HepG2 (cell line): ENCODE results near the gene MMEL1.

GRCh38 chr1:2427511-2427836 lies 15.1 kb upstream of the PEX10 start:
- RRBS, 2 experiments, result 78 to 86% methylated on average over 6 to 7 of the region's 10 CpGs
CAGE:
- cytosol, long polyA minus RNA, result no peak
- cytosol, long polyA plus RNA, result no peak
- long polyA plus RNA, result no peak
- nucleus, long polyA minus RNA, result no peak
- nucleus, long polyA plus RNA, result no peak

GRCh38 chr1:2522289-2522599 lies 4.2 kb downstream of the PANK4 start:
- RRBS, 2 experiments, result no CpG with 5 or more reads among the region's 5 CpGs
CAGE:
- cytosol, long polyA minus RNA, result no peak
- cytosol, long polyA plus RNA, result no peak
- long polyA plus RNA, result no peak
- nucleus, long polyA minus RNA, result no peak
- nucleus, long polyA plus RNA, result no peak

DNA sequence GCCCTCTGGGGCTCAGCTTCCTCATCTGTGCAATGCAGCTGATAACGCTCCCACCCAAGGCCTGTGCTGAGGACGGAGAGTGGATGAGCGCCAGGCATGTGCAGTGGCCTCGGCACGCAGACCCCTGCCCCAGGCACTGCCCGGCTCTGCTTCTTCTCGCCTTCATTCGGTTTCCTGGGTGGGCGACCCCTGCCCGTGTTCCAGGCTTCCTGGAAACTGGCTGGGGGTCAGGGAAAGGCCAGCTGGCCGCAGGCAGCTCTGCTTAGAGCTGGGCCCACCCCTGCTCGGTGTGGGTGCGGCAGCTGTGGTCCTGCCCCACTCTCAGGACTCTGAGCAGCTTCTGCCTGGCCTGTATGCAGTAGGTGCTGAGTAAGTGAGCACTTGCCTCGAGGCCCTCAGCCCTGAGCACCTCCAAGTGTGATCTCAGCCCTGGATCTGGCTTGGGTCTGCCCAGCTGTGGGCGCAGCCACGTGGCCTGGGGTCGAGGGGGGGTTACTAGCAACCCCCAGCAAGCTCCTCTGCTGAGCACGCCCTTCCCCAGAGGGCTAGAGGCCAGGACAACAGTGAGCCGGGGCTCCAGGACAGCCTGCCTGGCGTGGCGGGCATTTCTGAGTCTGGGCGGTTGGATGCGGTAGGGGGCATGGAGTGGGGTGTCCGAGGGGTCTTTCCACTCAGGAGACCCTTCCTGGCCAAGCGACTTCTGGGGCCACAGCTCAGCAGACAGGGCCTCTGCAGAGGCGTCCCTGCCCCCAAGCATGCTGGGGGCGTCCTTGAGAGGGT lies 11.8 kb upstream of the TNFRSF14 start:
- RRBS, 2 experiments, result no CpG with 5 or more reads among the region's 27 CpGs
CAGE:
- cytosol, long polyA minus RNA, result no peak
- cytosol, long polyA plus RNA, result no peak
- long polyA plus RNA, result no peak
- nucleus, long polyA minus RNA, result no peak
- nucleus, long polyA plus RNA, result no peak

DNA sequence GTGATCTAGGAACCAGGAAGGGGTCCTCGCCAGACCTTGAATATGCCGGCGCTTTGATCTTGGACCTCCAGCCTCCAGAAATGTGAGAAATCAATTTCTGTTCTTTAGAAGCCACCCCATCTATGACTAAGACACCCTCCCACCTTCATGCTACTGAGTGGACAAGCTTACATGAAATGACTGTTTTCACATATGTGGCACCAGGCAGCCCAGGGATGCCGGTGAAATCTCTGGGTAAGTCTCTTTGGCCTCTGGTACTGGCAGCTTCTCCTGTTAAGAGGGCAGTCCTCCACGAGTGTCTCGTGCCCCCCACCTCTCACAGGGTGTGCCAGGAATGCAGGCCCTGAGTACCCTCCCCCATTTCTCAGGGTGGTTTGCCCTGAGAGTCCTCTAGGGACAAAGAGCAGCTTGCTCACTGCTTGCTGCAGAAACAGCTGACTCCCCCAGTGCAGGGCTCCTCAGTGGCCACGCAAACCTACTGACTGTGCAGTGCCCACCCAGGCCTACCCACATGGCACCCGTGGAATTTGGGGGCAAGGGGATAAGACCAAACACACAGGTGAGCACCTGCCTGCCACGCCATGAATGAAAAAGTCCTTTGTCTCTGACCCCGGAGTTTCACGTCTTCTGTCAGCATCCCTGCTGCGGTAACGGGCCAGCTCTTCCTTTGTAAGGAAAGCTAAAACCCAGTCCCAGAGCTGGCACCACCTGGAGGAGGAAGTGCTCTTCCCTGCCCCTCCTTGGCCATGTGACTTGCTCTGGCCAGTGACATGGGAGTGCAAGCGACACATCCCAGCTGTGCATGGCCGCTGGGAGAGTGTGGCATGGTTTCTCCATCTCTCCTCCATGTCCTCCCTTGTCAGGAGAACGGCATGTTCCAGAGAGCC lies 3.1 kb upstream of the PRXL2B start:
- RRBS, 2 experiments, result no CpG with 5 or more reads among the region's 16 CpGs
CAGE:
- cytosol, long polyA minus RNA, result no peak
- cytosol, long polyA plus RNA, result no peak
- long polyA plus RNA, result no peak
- nucleus, long polyA minus RNA, result no peak
- nucleus, long polyA plus RNA, result no peak

DNA sequence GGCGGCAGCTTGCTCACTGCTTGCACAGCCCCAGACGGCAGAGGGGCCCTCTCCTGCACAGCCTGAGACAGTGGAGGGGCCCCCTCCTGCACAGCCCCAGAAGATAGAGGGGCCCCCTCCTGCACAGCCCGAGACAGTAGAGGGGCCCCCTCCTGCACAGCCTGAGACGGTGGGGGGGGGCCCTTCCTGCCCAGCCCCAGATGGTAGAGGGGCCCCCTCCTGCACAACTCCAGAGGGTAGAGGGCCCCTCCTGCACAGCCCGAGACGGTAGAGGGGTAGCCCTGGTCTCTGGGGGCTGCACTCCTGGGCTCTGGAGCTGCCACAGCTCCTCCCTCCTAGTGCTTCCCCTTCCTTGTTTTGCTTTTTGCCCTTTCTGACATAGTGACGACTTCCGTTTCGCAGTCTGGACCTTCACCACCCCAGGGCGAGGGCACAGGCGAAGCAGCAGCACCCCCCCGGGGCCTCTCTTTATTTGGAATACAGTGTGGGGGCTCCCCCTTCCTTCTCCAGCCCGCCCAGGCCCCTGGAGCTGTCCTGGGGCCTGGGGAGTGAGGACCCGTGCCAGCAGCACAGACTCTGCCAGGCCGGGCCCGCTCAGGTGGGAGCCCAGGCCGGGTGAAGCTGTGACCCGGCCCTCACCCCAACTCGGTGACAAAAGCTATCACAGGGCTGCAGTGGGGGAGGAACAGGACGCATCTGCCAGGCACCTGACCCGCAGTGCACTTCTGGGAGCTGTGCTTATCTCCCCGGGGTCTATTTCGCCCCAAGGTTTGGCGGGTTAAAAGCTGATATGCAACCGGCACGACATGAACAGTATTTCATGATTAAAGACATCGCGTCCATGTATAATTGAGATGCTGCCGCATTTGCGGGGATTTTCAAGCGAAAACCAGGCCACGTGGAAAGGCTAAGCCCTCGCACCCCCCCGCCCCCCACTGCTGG lies 1.1 kb upstream of the PRXL2B start:
- RRBS, 2 experiments, result 0 to 3% methylated on average over 2 to 3 of the region's 34 CpGs
CAGE:
- cytosol, long polyA minus RNA, result no peak
- cytosol, long polyA plus RNA, result no peak
- long polyA plus RNA, result no peak
- nucleus, long polyA minus RNA, result no peak
- nucleus, long polyA plus RNA, result no peak

DNA sequence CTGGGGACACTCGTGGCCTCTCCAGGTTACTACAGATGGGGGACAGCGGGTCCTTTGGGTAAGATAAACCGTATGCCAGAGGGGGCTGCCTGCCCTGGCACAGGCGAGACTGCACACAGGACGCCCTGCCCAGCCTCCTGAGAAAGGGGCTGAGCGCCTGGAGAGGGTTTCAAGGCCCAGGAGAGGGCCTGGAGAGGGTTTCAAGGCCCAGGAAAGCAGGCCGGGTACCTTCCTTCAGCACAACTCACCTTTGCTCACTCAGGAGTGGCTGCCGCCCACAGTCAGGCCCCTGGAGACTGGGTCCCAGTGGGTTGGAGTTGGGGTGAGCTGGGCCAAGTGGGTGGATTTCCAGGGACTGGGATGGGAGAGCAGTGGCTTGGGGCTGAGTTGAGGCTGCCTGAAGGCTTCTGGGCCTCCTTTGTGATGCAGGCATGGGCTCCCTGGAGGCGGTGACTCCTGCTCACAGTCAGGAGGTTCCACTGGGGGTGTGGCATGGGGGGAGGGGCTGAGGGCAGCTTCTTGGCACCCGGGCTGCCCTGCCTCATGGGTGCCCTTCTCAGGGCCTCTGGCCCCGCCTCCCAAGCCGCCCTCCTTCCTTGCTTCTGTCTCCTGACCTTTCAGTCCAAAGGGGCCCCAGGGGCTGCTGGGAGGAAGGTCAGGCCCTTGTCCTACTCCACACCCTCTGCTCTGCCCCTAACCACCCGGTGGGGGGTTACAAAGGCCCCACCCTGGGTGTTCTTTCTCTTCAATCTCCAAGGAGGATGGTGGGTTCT lies at the start of gene MMEL1:
TSS of gene MMEL1 (minus strand) at position 399 of the 773 bp plus-strand sequence.
- RRBS, 2 experiments, result no CpG with 5 or more reads among the region's 13 CpGs
CAGE:
- cytosol, long polyA minus RNA, result no peak
- cytosol, long polyA plus RNA, result no peak
- long polyA plus RNA, result no peak
- nucleus, long polyA minus RNA, result no peak
- nucleus, long polyA plus RNA, result no peak

DNA sequence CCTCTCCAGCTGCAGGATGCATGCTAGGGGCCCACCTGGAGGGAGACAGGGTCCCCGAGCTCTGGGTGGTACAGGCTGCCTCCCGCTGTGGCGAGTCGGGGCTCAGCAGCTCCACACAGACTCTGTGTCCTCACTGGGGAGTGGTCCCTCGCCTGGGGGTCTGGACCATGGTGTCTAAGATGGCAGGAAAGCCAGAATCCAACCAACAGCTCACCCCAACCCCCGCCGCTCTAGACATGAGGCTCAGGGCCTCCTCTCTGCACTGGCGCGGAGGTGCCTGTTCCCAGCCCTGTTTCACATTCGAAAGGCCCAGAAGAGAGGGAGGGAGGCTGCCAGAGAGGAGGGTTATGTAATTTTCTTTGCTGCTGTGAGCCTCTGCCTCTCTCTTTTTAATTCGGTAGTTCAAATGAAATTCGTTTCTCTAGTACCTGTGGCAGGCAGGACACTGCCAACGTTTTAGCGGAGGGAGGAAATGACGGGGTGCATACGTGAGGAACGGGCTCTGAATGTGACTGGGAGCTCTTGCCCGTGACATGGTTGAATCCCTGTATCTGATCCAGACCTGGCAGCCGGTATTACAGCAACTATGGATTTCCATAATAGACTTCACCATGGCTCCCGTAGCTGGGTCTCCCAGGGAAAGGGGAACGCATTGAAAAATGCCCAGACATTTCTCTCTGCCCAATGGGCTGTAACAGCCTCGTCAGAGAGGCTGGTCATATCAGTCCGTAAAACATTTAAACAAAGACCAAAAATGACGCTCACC lies 9.4 kb downstream of the PRDM16 start:
- RRBS, 2 experiments, result no CpG with 5 or more reads among the region's 24 CpGs
CAGE:
- cytosol, long polyA minus RNA, result no peak
- cytosol, long polyA plus RNA, result no peak
- long polyA plus RNA, result no peak
- nucleus, long polyA minus RNA, result no peak
- nucleus, long polyA plus RNA, result no peak

DNA sequence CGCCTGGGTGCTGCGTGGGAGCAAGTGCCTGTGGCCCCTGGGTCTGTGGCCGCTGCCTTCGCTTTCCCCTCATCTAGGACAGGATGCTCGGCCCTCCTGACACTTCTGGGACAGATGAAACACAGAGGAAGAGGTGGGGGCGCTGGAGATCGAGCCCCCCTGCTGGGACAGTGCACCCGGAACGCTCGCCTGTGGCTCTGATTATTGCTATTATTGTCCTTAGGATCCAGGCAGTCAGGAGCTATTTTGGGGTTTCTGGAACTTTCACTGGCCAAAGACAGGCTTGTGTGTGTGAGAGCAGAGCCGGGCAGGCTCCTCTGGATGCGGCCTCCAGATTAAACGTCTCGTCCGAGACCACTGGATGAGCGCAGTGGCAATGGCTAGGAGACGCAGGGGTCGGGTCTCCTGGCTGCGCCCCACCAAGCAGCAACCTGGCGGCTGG lies 13.9 kb downstream of the PRDM16 start:
- RRBS, 2 experiments, result 80% methylated on average over 3 of the region's 20 CpGs; no CpG with 5 or more reads in 1 of the 2 experiments
CAGE:
- cytosol, long polyA minus RNA, result no peak
- cytosol, long polyA plus RNA, result no peak
- long polyA plus RNA, result no peak
- nucleus, long polyA minus RNA, result no peak
- nucleus, long polyA plus RNA, result no peak

DNA sequence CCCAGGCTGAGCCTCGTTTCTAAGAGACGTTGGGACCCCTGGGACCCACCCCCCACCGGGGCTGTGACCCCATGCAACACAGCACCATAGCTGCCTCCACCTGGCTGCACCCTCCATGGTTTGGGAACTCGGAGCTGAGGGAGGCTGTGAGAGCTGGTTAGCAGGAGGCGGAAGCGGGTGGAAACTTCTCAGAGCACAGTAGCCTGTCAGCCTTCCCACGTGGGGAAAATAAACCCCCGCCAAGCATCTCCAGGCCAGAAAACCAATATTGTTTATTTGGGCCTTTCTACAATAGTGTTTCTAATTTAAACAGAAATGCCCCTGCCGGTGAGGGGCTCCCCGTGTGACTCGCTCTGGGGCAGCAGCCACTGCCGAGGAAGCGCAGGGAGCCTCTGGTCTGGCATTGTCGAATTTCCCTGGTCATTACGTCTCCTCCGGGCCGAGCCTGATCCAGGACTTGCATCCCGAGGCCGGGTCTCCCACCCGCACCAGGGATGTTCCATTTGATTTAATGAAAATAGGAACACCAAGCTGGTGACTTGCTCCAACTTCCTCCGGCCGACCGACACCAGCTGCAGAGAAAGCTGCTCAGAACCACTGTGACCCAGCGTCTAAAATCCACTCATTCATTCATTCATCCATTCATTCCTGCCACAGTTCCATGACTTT lies 20.4 kb downstream of the PRDM16 start:
- RRBS, 2 experiments, result 75 to 84% methylated on average over 6 to 9 of the region's 24 CpGs
CAGE:
- cytosol, long polyA minus RNA, result no peak
- cytosol, long polyA plus RNA, result no peak
- long polyA plus RNA, result no peak
- nucleus, long polyA minus RNA, result no peak
- nucleus, long polyA plus RNA, result no peak

- RRBS, 2 experiments, result 9 to 10% methylated on average over 7 of the region's 22 CpGs
CAGE:
- cytosol, long polyA minus RNA, result no peak
- cytosol, long polyA plus RNA, result no peak
- long polyA plus RNA, result no peak
- nucleus, long polyA minus RNA, result no peak
- nucleus, long polyA plus RNA, result no peak
Observed at GRCh38 chr1:3105436-3105978, 36.5 kb downstream of the PRDM16 start.

- RRBS, 2 experiments, result 66 to 75% methylated on average over 3 to 6 of the region's 53 CpGs
CAGE:
- cytosol, long polyA minus RNA, result no peak
- cytosol, long polyA plus RNA, result no peak
- long polyA plus RNA, result no peak
- nucleus, long polyA minus RNA, result no peak
- nucleus, long polyA plus RNA, result no peak
Observed at GRCh38 chr1:3121079-3122118, 52.4 kb downstream of the PRDM16 start.

GRCh38 chr1:3126091-3127131 lies 57.4 kb downstream of the PRDM16 start:
- RRBS, 2 experiments, result 55 to 57% methylated on average over 4 of the region's 35 CpGs
CAGE:
- cytosol, long polyA minus RNA, result no peak
- cytosol, long polyA plus RNA, result no peak
- long polyA plus RNA, result no peak
- nucleus, long polyA minus RNA, result no peak
- nucleus, long polyA plus RNA, result no peak

- RRBS, 2 experiments, result no CpG with 5 or more reads among the region's 31 CpGs
CAGE:
- cytosol, long polyA minus RNA, result no peak
- cytosol, long polyA plus RNA, result no peak
- long polyA plus RNA, result no peak
- nucleus, long polyA minus RNA, result no peak
- nucleus, long polyA plus RNA, result no peak
Observed at GRCh38 chr1:3170940-3171689, 102.1 kb downstream of the PRDM16 start.

DNA sequence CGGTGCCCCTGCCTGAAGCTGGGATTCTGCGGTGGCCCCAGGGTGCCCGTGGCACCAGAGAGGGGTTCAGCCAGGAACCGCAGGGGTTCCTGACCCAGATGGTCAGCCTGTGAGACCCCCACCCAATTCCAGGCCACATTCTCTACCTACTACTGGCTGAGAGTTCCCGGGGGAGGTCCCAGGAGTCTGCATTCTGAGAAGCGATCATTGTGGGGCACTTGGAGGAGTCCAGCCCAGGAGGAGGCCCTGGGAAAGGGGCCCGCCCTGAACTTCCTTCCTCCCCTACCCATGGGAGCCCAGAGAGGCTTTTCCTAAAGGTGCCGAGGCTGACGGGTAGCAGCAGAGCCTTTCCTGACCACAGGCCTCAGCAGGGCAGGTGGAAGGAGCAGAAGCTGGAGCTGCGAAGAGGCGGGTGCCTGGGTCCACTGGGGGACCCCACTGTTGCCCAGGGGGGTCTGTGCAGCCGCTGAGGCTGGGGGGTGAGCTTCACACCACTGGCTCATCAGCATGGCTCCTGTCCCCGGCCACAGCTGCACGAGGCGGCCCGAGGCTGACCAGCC lies 127.6 kb downstream of the PRDM16 start:
- RRBS, 2 experiments, result 58 to 69% methylated on average over 4 of the region's 16 CpGs
CAGE:
- cytosol, long polyA minus RNA, result no peak
- cytosol, long polyA plus RNA, result no peak
- long polyA plus RNA, result no peak
- nucleus, long polyA minus RNA, result no peak
- nucleus, long polyA plus RNA, result no peak

DNA sequence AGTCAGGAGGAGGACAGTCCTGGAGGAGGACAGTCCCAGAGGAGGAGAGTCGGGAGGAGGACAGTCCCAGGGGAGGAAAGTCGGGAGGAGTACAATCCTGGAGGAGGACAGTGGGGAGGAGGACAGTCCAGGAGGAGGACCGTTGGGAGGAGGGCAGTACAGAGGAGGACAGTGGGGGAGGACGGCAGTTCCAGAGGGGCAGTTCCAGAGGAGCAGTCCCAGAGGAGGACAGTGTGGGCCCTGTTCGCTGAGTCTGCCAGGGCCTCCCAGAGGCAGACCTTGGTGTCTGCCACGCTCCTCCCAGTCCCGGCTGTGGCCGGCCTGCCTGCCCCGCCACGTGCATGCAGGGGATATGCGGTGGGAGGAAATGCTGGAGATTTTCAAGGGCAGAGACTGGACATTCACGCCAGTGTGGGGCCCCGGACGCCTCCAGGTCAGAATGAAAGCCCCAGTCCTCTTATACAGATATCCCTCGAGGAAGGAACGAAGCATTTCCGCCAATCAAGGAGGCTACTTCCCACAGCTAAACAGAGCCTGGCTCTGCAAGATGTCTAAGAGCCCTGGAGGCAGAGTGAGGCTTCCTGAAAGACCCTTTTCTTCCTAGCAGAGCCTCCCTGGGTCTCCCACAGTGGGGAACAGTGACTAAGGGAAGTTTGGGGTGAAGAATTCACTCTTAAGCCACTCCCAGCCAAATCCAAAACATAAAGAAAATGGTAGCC lies 183.6 kb upstream of the ARHGEF16 start:
- RRBS, 2 experiments, result 17% methylated on average over 5 of the region's 17 CpGs; no CpG with 5 or more reads in 1 of the 2 experiments
CAGE:
- cytosol, long polyA minus RNA, result no peak
- cytosol, long polyA plus RNA, result no peak
- long polyA plus RNA, result no peak
- nucleus, long polyA minus RNA, result no peak
- nucleus, long polyA plus RNA, result no peak

DNA sequence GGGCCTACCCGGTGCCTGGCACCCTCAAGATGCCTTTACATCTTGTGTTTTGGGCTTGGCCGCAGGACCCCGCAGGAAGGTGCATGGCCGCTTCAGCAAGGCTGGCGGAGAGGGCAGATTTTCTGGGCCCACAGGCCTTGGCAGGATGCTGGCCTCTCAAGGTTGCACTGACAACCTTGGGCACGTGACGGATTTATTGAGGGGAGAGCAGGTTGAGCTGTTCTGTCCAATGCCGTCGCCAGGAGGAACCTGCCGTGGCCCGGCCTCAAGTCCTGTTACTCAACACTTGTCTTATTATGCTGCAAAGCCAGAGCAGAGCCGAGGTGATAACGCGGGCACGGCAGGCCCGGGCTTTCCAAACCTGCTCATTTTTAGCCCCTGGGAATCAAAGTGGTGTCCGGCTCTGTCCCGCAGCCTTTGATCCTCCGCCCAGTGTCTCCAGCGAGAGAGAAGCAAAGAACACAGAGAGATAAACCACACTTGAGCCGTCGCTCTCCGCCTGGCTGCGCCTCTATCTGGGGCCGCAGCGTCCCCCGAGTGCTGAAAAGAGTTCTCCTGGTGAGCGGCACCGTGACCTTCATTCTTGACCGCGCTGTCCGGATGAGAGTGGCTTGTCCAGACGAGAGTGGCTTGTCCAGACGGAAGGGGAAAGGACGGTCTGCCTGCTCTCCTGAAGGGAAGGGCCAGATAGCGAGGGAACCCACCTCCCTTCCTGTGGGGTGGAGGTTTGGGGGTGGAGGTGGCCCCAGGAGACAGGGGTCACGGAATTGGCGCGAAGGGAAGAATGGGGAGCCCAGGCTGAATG lies 162.3 kb upstream of the ARHGEF16 start:
- RRBS, 2 experiments, result 2 to 4% methylated on average over 6 to 7 of the region's 39 CpGs
CAGE:
- cytosol, long polyA minus RNA, result no peak
- cytosol, long polyA plus RNA, result no peak
- long polyA plus RNA, result no peak
- nucleus, long polyA minus RNA, result no peak
- nucleus, long polyA plus RNA, result no peak

GRCh38 chr1:3333722-3334366 lies 120.6 kb upstream of the ARHGEF16 start:
- RRBS, 2 experiments, result no CpG with 5 or more reads among the region's 14 CpGs
CAGE:
- cytosol, long polyA minus RNA, result no peak
- cytosol, long polyA plus RNA, result no peak
- long polyA plus RNA, result no peak
- nucleus, long polyA minus RNA, result no peak
- nucleus, long polyA plus RNA, result no peak

- RRBS, 2 experiments, result no CpG with 5 or more reads among the region's 11 CpGs
CAGE:
- cytosol, long polyA minus RNA, result no peak
- cytosol, long polyA plus RNA, result no peak
- long polyA plus RNA, result no peak
- nucleus, long polyA minus RNA, result no peak
- nucleus, long polyA plus RNA, result no peak
Observed at GRCh38 chr1:3453743-3454171, 708 bp upstream of the ARHGEF16 start.

GRCh38 chr1:3576146-3576511 lies 35.2 kb downstream of the MEGF6 start:
- RRBS, 2 experiments, result no CpG with 5 or more reads among the region's 10 CpGs
CAGE:
- cytosol, long polyA minus RNA, result no peak
- cytosol, long polyA plus RNA, result no peak
- long polyA plus RNA, result no peak
- nucleus, long polyA minus RNA, result no peak
- nucleus, long polyA plus RNA, result no peak

GRCh38 chr1:3599847-3600333 lies 11.4 kb downstream of the MEGF6 start:
- RRBS, 2 experiments, result 3 to 9% methylated on average over 4 of the region's 14 CpGs
CAGE:
- cytosol, long polyA minus RNA, result no peak
- cytosol, long polyA plus RNA, result no peak
- long polyA plus RNA, result no peak
- nucleus, long polyA minus RNA, result no peak
- nucleus, long polyA plus RNA, result no peak